Endothelial cell (in vitro differentiated cells): ENCODE measurements around the gene ATP12A.

DNA sequence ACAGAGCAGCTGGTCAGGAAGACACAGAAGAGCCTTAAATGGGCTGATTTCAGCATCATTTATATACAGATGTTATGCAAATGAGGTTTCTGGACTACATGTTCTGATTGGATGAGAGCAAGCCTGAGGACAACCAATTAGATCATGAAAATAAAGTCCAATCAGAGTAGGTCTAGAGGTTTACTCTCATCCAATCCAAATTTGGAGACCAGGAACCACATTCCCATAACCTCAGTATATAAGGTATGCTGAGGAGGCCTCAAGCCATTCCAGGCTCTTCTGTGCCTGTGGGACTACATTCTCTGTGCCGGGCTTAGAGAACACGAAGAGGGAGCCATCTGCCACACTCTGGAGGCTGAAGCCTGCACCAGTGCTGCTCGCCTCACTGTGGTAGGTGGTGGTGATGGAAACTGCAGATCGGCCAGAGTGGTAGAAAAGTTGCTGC, 144.7 kb downstream of the TNFRSF19 start:
- PRO-cap, result no peak

GRCh38 chr13:23794502-23795159, 94.6 kb downstream of the MIPEP start:
- PRO-cap, result no peak

GRCh38 chr13:23945708-23946094, 56.5 kb upstream of the MIPEP start:
- PRO-cap, result no peak

GRCh38 chr13:24161027-24161972, 780 bp downstream of the SPATA13 start:
- PRO-cap, result bidirectional peak, plus-strand start at chr13:24161279, minus-strand start at chr13:24161153

DNA sequence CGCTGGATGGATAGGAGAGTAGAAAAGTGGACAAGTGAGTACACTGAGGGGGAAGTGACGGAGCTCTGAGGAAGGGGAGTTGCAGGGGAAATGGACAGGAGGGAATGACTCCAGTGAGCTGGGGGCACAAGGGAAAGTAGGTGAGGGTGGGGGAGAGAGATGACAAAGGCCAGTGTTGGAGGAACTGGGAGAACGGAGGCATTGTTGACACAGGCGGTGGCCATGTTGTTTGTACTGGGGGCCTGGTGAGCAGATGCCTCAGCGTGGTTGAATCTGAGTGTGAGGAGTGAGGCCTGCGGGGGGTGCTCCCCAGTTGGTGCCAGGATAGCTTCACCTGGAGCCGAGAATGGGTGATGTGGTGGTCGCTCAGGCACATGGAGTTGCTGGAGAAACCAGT, 32.6 kb downstream of the SPATA13 start:
- PRO-cap, result no peak

GRCh38 chr13:24217956-24218429, 57.5 kb downstream of the SPATA13 start:
- PRO-cap, result no peak

- PRO-cap, result no peak
These were observed 63.7 kb downstream of the SPATA13 start for GRCh38 chr13:24224296-24224642.

GRCh38 chr13:24252062-24252660, 57.2 kb upstream of the C1QTNF9 start:
- PRO-cap, result no peak

GRCh38 chr13:24282082-24282308, 27.4 kb upstream of the C1QTNF9 start:
- PRO-cap, result no peak

GRCh38 chr13:24288369-24288735, 21.0 kb upstream of the C1QTNF9 start:
- PRO-cap, result no peak

DNA sequence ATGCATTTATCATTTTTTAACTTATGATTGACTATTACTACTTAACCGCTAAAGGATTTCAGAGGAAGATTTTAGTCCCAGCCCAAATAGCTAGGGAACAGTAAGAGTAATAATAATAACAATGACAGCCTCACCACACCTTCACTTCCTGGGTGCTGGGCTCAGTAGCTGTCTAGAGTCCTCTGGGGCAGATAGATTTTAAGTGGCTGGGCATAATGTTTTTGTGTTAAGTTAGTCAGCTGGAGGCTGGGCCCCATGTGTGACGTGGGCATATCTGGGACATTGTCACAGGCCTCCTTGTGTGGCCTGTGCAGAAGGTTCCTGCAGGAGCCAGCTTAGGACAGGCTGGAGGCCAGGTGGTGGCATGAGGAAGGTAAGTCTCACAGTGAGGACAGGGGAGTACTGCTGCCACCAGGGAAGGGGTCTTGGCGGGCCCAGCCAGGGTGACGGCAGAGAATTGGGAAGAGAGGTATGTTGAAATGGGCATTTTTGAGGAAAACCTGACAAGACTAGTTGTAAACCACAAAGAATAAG, 19.6 kb upstream of the C1QTNF9 start:
- PRO-cap, result no peak

- PRO-cap, result no peak
These were observed 51.6 kb downstream of the C1QTNF9 start for GRCh38 chr13:24361035-24361342.

- PRO-cap, result no peak
These were observed 47.3 kb upstream of the PARP4 start for GRCh38 chr13:24559881-24560364.

GRCh38 chr13:24680203-24680901, at the start of gene ATP12A:
TSS of gene ATP12A (plus strand) at chr13:24680408.
- PRO-cap, result unidirectional peak, plus-strand start at chr13:24680564

- PRO-cap, result no peak
These were observed 17.9 kb upstream of the RNF17 start for GRCh38 chr13:24746137-24746478.

DNA sequence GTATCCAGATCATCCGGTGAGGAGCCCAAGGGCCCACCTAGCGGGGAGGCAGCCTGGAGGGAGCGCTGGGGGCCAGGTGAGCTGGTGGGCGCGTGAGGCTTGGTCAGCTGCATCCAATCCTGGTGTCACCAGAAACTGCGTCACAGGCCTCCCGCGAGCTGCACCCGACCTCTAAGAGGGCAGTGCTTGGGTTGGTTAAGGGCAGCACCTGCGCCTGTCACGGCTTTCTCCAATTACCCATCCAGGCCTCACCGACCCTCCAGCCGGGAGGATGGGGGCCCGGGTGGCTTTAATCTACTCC, 299 bp downstream of the RNF17 start:
- PRO-cap, result no peak

DNA sequence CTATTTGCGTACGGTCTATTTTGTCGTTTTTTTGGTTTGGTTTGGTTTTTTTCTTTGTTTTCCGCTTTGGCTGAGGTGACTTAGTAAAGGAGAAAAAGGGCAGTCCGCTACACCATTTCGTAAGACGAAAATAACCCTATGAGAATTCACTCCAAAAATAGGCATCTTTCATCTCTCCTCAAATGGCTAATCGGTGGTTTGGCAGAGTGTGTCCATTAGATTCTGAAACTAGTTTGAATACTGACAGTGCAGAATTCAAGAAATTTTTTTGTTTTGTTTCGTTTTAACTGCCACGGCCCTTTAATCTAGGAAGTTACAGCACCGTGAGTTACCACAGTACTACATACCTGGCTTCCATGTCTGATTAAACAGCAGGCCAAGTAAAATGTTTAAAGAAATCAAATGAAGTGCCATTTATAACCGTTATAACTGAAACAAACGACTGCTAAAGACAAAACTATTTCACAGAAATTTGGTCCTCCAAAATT, 640 bp upstream of the CENPJ start:
- PRO-cap, result bidirectional peak, plus-strand start at position 83 of the sequence, minus-strand start at position 85 of the sequence; unidirectional peak, minus-strand start at position 366 of the sequence

DNA sequence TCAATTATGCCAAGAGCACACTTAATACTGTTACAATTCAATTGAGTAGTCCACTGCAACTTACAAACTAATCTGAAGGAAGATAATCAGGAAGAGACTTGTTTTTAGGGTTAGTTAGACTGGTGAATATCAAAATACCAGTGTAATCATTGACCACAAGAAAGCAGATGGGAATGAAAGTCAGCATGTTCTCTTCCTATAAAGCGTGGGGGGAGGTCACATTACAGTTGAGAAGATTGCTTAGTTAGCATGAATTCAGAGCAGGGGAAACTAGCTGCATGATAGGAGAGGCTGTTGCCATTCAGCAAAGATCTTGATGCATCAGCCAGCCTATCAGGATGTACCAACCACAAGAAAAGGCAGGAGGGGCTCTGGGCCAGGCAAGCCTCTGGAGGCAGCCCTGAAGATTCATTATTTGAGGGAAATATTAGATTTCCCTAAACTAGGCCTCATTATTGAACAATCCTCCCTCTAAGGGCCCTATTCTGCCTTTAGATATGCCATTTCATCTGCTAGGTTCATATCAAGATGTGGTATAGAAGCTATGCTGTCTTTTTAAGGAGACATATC, 5.0 kb upstream of the MTMR6 start:
- PRO-cap, result no peak

DNA sequence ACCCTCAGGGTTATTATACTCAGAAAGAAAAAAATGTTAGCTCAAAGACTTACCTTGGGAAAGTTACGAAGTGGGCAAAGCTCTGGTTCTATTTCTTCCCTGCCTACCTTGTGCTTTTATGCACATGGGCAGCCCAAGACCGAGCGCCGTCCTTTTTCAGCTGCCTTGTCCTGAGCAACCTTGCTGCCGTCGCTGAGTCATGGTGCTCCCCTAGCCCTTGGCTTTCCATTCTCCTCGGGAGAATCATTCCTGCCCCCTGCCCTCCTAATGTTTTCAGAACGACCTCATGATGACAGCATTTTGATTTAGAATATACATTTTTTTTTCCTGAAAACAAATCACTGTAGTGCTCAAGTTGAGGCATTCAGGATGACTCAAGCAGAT, 279.9 kb downstream of the SHISA2 start:
- PRO-cap, result no peak

- PRO-cap, result no peak
These were observed 27.2 kb downstream of the SHISA2 start for GRCh38 chr13:26024412-26025256.